H9 (cell line): ENCODE results near the genes PCDHB13, PCDHGA12 and FGF1.

DNA sequence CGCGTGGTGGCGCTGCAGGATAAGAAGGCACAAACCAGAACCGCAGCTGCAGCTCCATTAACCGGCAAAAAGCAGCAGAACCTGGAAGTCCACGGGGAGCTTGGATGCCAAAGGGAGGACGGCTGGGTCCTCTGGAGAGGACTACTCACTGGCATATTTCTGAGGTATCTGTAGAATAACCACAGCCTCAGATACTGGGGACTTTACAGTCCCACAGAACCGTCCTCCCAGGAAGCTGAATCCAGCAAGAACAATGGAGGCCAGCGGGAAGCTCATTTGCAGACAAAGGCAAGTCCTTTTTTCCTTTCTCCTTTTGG lies at the start of gene PCDHB13:
Gene PCDHB13 (plus strand): TSS at position 49 of the 317 bp plus-strand sequence.
- PRO-cap = unidirectional peak, plus-strand start at position 85 of the sequence

- PRO-cap = no peak
Measured at GRCh38 chr5:141430377-141431114, at the start of gene PCDHGA12. PCDHGA12 (plus strand) TSS chr5:141430507.

DNA sequence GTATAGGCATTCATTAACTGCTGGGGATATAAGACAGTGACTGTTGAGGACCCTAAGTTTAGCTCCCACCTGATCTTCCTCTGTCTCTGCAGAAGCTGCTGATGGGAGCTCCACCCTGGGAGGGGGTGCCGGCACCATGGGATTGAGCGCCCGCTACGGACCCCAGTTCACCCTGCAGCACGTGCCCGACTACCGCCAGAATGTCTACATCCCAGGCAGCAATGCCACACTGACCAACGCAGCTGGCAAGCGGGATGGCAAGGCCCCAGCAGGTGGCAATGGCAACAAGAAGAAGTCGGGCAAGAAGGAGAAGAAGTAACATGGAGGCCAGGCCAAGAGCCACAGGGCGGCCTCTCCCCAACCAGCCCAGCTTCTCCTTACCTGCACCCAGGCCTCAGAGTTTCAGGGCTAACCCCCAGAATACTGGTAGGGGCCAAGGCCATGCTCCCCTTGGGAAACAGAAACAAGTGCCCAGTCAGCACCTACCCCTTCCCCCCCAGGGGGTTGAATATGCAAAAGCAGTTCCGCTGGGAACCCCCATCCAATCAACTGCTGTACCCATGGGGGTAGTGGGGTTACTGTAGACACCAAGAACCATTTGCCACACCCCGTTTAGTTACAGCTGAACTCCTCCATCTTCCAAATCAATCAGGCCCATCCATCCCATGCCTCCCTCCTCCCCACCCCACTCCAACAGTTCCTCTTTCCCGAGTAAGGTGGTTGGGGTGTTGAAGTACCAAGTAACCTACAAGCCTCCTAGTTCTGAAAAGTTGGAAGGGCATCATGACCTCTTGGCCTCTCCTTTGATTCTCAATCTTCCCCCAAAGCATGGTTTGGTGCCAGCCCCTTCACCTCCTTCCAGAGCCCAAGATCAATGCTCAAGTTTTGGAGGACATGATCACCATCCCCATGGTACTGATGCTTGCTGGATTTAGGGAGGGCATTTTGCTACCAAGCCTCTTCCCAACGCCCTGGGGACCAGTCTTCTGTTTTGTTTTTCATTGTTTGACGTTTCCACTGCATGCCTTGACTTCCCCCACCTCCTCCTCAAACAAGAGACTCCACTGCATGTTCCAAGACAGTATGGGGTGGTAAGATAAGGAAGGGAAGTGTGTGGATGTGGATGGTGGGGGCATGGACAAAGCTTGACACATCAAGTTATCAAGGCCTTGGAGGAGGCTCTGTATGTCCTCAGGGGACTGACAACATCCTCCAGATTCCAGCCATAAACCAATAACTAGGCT lies 22.4 kb downstream of the PCDHGC5 start:
- PRO-cap = no peak

- PRO-cap = bidirectional peak, plus-strand start at chr5:141514614, minus-strand start at chr5:141514518
Measured at GRCh38 chr5:141514553-141514641, 25.5 kb downstream of the PCDHGC5 start.

DNA sequence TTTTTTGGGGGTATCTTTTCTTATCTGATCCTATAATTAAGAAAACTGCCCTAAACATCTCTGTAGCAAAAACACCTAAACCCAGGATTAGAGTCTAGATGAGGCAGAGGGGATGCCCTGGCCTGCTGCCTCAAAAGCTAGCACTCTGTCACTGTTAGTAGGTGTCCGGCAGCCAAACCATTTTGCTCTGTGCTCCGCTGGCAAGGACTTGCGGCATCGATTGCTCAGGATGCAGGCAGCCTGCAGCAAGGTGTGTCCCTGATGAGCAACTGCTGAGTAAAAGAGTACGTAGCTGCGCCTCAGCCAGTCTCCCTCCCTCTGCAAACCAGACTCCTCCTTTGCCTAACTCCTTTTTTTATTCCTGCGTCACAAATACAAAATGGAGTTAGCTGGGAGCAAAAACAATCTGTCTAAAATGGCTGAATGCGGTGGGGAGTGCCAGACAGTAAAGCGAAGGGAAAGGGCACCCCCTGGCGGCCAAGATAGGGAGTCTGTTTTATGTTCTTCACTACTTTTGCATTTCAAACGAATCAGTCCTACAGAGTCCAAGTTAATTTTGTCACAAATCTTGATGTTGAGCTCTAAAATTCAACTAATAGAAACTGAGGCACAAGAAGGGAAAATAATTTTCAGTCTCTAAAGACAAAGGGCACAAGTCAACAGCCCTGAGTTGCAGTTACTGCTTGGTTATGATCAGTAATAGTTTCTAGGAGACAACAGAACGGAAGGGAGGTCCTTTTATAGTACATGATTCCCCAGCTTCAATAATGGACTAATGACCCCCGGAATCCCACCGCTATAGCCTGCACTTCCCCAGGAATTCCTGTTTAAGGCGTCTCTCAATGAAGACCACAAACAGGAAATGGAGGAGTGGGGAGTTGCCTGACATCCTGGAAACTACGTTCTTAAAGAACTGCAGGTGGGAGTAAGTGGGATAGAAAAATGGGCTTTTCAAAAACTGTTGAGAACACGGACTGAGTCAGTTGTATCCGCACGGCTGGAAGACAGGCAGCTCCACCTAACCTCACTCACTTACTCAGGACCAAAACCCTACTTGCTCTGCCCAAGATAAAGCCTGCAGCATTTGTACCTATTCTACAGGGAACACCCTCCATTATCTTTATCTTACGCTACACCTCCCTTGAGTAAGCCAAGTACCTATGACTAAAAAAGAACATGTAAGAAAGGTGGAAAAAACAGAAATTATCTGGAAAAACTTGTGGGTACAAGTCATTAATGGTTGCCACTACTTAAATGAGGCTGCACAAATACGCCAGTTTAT lies 60.8 kb downstream of the DIAPH1 start:
- PRO-cap = bidirectional peak, plus-strand start at position 157 of the sequence, minus-strand start at position 150 of the sequence; unidirectional peak, minus-strand start at position 282 of the sequence; unidirectional peak, minus-strand start at position 417 of the sequence; bidirectional peak, plus-strand start at position 982 of the sequence, minus-strand start at position 831 of the sequence

DNA sequence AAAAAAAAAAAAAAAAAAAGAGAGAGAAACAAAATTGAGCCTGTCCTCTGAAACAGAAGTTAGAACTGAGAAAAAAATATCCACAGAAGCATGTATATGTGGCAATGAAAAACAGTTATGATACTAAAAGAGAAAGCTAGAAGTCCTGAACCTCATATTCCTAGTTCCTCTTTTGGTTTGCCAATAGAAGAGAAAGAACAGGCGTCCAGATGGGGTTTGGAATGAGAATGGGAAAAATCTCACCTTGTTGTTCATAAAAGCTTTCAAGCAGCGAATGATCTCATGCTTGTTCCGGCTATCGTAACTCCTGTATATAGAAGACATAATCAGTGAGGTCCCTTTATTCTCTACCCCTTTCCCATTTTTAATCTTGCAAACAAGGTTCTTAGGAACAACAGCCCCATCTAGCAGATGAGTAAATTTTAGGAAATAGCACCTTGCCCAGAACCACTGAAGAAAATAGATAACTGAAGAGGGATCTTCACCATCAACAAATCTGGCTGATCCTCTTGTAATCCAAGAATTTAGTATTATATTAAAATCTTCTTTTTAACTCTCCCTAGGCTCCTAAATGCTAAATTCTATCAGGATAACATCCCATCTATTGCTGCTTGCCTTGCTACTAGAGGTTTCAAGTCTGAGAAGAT lies 36.6 kb downstream of the DIAPH1 start:
- PRO-cap = no peak

- PRO-cap = no peak
Measured at GRCh38 chr5:141586817-141587326, 31.9 kb downstream of the DIAPH1 start.

DNA sequence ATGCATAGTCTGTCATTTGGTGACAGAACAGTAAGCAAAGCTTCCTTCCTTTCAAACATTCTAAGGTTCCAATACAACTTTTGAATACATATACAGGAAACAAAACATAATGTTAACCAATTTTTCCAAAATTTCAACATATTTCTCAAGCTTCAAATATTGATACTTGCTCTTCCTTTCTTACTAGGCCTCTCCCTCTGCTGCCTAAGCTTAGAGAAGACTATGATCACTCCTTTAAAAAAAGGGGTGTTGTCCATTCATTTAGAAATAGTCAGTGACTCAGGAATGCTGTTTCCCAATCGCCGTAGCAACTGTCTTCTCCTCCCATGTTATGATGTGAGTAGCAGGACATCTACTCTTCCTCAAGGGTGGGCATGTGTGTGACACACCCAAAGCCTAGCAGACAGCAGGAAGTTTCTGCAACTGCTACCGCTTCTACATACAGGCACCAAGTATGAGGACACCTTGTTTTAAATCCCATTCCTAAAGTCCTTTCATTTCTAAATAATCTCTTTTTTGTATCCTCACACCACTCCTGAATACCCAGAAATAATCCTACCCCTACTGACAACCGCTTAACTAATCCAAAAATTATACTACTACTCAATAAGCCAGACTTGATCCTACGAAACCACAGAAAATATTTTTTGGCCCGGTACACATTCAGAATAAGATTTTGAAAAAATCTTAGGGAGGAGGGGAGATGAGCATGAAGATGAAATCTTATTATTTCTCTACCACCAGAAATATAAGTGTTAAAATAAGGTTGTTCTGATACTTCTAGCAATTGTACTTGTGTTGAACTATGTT lies 14.4 kb downstream of the DIAPH1 start:
- PRO-cap = no peak

DNA sequence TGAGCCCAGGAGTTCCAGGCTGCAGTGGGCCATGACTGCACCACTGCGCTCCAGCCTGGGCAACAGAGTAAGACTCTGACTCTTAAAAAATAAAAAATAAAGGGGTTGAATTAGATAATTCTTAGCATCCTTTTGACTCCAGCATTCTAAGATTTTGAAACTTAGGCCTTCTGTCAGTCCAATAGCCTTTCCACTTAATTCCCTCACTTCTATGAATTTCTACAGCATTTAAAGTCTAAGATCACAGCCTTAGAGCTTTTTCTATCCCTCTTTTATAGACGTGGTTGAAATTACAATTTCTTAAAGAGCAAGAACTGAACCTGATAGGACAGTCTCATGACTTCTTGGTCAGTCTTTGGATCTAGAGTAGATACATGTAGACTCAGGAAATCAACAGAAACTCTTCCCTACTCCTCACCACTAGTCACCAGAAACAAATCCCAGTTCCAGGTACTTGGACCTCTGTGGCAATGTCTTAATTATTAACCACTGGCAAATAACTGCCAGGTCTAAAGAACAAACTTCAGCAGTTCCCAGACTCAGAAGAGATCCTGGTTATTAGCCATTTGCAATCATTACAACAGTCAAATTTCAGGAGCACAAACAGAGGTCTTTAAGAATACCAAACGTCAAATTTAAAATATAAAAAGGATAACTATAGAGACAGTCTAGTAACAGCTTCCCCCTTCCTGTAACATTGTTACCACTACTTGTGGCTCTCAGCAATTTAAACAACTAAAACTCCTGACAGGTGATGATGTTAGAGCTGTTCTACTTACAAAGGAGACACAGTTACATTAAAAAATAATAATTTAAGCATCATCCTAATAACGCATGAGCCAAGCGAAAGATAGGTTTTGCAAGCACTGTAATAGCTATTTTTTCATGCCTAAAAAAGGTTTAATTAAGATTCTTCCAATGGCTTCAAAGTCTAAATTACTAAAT lies 10.3 kb downstream of the DIAPH1 start:
- PRO-cap = no peak

GRCh38 chr5:141853859-141854197 lies 24.4 kb downstream of the PCDH1 start:
- PRO-cap = unidirectional peak, plus-strand start at chr5:141854075

DNA sequence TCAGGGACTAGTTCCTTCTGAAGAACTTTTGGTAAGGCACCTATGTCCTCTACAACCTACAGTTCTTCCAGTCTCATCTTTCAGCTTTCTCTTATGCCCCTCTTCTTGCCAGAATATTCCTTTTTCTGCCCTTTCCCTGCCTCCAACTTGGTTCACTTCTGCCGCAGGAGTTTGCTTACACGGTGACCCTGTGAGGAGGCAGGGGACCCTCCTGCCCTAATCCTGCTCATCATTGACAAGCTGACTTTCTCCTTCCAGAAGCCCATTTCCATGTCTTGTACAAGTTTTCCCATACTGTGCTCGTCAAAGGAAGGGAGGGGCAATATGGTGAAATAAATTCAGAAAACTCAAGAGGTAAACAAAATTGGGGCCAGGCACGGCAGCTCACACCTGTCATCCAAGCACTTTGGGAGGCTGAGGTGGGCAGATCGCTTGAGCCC lies 18.3 kb downstream of the PCDH1 start:
- PRO-cap = no peak

- PRO-cap = no peak
Measured at GRCh38 chr5:141870342-141870738, 7.9 kb downstream of the PCDH1 start.

DNA sequence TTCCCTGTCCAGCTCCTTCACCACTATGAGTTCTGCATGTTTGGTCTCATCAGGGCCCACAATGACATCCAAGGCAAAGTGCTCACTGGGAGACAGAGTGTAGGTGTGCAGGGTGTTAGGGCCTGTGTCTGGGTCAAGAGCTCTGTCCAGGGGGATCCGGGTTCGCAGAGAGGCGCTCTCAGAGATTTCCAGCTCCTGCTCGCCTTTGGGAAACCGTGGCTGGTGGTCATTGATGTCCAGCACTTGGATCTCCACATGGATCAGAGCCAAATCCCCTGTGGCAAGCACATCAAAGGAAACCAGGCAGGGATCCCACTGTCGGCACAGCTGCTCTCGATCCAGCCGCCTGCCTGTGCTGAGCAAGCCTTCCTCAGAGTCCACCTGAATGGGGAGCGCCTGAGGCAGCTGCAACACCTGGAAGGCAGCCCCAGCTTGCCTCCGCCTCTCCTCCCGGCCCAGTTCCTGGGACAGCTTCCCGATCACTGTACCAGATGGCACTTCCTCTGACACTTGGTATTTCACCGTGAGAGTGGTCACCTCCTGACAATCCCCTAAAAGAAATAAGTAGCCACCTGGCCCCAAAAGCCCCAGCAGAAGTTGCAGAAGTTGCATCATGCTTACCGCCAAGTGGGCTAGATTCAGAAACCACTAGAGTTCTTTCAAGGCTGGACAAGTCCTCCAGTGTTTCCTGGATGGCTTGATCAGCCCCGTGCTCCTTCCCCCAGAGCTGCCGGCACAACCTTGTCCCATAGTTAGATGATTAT lies 583 bp downstream of the PCDH12 start:
- PRO-cap = no peak

DNA sequence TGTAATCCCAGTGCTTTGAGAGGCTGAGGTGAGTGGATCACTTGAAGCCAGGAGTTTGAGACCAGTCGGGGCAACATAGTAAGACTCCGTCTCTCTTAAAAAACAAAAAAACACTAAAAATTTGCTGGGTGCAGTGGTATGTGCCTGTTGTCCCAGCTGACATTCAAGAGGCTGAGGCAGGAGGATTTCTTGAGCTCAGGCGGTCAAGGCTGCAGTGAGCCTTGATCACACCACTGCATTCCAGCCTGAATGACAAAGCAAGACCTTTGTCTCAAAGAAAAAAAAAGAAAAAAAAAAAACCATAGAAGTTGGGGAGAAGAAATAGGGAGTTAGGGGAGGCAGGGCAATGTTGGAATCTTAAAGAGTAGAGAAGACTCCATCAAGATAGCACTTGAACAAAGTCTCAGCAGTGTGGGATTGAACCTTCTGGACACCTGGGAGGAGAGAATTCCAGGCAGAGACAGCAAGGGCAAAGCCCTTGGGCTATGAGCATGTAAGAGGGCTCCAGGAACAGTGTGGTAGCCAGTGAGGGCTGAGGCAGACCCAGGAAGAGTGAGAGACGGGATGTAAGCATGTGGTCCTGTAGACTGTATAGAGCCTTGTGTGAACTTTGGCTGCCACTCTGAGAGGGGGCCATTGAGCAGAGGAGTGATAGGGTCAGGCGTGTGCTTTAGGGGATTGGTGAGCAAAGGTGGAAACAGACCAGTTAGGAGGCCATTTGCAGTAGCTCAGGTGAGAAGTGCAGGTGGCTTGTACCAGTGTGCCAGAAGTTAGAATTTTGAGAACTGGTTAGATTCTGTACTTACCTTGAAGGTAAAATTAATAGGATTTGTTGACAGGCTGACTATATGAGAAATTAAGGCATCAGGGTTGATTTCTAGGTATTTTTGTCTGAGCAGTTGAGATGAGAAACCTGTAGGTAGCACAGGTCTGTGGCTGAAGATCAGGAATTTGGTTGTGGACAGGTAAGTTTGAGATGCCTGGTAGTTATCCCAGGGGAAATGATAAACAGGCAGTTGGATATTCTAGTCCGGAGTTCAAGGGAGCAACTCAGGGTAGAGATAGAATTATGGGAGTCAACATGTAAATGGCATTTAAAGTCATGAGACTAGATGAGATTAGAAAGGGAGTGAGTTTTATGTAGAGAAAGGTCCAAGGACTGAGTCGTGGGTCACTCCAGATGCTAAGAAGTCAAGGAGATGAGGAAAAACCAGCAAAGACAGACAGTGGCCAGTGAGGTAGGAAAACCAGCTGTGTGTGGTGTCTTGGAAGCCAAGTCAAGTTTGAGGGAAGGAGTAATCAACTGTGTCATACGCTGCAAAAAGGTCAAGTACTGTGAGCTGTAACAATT lies 18.7 kb downstream of the GNPDA1 start:
- PRO-cap = no peak

DNA sequence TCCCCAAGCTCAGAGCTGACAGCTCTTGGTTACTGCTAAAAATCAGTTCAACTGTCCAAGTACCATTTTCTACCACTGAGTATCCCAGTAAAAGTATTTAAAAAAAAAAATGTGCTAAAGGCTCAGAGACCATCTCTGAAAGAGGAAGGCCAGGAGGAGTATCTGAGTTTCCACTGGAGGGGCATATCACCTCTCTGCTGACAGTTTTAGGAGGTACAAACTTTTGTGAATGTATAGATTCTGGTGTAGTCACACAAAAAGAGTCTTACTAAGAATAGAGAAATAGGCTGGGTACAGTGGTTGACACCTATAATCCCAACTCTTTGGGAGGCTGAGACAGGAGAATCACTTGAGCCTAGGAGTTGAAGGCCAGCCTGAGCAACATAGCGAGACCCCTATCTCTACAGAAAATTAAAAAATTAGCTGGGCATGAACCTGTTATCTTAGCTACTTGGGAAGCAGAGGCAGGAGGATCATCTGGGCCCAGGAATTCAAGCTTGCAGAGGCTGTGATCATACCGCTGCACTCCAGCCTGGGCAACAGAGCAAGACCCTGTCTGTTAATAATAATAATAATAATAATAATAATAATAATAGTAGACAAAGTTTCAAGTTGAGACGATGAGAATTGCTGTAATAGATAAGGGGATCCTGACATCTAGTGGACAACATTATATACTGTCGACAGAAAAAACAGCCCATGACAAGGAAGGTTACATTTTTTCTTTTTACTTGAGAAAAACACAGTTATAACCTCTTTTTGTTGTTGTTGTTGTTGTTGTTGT lies 35.0 kb downstream of the NDFIP1 start:
- PRO-cap = no peak

DNA sequence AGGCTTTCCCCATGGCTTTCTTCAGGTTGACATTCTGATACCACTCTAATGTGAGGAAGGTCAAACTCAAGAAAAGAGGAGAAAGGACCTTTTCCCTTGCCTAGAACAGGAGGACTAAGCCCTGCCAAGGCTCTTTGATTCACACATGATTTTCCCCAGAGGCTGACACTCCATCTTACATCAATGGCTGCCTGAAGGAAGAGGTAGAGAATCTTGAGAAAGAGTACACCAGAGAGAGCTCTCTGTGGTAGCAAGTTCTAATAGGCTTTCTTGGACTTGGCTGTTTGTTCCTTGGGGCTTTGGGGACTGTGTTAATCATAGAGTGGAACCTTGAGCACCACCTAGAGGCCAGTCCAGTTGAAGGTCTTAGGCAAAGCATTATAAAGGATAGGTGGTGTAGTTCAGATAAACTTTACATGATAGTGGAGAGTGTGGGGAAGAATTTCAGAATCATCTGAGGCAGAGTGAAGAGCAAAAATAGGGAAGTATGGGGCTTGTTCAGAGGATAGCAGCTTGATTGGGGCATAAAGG lies 36.7 kb downstream of the NDFIP1 start:
- PRO-cap = no peak

DNA sequence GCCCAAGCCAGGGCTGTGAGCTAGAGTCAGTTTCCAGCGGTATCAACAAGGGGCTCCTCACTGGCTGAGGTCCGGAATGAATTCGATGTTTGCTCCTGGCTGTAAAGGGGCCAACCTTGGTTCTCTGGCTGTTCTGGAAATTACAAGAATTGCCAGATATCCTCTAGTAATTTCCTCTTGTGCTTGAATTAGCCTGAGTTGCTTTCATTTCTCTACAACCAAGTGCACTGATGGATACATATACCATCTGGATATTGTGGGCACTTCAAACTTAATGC lies 129.2 kb upstream of the SPRY4 start:
- PRO-cap = no peak

DNA sequence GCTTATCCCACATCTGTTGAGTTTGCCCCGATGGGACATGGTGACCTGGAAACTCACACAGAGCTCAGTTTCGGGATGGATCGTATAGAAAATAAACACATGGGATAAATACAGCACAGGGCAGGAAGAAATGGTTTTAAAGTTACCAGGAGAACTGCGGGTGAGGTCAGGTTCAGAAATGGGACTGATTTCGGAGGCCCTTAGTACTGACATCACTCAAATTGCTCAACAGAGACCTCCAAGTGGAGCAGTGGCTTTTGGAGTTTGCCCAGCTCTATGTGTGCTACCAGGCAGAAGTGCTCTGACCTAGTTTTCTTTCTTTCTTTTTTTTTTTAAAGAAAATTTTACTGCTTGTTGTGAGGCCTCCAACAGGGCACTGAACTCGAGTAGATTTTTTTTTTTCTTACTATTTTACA lies 173.9 kb downstream of the FGF1 start:
- PRO-cap = no peak

- PRO-cap = no peak
Measured at GRCh38 chr5:142540973-142541536, 144.8 kb downstream of the FGF1 start.

- PRO-cap = no peak
Measured at GRCh38 chr5:142685858-142686802, at the start of gene FGF1. FGF1 (minus strand) TSS chr5:142686090.